REH cell (cell line): ENCODE measurements around a stretch of chr2.

GRCh38 chr2:40460-41190 lies 5.7 kb downstream of the FAM110C start:
- PRO-cap, result no peak

DNA sequence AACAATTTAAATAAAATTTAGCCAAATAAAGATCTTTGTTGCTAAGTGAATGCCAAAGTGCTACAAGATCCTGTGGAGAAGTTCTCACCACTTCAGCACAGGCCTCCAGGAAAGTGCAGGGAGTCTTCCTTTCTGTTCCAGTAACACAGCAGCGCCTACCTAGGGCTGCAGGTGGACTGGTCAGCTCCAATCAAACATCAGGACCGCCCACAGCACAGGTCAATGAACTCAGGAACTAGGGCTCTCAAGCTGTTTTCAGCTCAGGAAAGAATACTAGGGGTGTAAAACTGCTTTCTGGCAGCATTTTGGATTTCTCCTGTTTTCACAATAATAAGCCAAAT lies 1.5 kb downstream of the FAM110C start:
- PRO-cap, result no peak

DNA sequence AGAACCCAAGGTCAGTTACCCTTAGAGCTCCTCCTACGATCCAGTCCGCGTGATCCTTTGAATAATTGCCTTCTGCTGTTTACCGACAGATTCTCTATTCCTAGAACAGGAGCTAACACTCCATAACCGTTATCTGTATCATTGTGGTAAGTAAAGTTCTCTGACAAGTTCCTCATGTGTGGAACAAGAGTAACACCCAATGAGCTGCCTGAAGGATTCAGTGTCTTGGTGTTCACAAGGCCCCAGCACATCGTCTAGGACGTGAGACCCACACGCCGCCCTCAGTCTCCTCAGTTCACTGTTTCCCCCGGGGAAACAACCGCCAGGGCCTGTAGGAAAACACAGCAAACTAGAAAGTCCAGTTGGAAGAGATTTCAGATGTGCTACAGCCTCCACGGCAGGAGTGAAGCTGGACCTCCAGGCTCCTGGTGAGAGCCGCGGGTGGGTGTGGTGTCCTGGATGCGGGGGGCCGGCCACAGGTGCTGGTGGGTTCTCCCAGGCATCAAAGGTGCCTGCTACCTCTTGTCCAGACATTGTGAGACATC lies 131.5 kb downstream of the TMEM18 start:
- PRO-cap, result no peak

GRCh38 chr2:691762-692117 lies 14.5 kb upstream of the TMEM18 start:
- PRO-cap, result no peak

DNA sequence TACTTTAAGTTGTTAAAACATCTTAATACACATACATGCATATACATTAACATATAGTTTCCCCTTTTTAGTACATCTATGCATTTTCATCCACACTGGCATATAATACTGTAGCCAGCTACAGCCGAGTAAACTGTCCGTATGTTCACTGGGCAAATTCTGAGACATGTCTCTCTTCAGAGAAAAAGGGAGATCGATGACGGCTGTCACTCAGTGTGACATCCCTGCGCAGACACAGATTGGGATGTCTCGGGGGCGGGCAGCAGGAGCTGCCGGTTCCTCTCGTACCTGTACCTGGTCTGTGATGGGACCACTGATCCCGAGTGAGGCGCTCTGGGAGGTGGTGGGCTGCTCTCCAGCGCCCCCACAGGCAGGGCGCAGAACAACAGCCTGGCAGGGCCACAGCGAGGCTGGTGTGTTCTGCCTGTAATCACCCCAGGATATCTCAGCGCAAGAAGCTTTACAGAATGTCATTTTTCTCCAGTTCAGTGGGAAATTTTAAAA lies 189.6 kb downstream of the SNTG2 start:
- PRO-cap, result no peak

DNA sequence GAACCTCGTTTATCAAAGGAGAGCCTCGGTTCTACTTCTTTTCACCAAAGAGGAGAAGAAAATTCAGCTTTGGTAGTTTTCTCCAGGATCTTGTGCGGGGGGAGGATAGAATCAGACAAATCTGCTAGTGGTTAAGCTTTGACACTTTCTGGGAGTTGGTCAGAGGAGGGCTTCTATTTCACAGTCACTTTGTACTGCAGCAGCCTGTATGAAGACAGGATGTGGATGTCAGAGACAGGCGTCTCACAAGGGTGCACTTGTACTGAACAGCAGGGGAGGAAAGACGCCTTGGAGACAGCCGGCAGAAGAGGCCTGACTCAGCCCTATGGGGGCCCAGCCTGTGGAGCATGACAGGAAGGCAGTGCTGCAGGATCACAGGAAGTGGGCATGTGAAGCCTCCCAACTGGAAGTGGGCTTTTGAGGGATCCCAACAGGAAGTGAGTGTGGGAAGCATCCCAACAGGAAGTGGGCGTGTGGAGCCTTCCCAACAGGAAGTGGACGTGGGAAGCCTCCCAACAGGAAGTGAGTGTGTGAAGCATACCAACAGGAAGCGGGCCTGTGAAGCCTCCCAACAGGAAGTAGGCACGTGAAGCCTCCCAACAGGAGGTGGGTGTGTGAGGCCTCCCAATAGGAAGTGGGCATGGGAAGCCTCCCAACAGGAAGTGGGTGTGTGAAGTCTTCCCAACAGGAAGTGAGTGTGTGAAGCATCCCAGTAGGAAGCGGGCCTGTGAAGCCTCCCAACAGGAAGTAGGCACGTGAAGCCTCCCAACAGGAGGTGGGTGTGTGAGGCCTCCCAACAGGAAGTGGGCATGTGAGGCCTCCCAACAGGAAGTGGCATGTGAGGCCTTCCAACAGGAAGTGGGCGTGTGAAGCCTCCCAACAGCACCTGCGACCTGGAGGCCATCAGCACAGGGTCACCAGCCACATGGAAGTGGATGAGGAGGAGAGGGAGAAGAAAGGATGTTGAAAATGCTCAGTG lies 212.3 kb downstream of the SNTG2 start:
- PRO-cap, result no peak

DNA sequence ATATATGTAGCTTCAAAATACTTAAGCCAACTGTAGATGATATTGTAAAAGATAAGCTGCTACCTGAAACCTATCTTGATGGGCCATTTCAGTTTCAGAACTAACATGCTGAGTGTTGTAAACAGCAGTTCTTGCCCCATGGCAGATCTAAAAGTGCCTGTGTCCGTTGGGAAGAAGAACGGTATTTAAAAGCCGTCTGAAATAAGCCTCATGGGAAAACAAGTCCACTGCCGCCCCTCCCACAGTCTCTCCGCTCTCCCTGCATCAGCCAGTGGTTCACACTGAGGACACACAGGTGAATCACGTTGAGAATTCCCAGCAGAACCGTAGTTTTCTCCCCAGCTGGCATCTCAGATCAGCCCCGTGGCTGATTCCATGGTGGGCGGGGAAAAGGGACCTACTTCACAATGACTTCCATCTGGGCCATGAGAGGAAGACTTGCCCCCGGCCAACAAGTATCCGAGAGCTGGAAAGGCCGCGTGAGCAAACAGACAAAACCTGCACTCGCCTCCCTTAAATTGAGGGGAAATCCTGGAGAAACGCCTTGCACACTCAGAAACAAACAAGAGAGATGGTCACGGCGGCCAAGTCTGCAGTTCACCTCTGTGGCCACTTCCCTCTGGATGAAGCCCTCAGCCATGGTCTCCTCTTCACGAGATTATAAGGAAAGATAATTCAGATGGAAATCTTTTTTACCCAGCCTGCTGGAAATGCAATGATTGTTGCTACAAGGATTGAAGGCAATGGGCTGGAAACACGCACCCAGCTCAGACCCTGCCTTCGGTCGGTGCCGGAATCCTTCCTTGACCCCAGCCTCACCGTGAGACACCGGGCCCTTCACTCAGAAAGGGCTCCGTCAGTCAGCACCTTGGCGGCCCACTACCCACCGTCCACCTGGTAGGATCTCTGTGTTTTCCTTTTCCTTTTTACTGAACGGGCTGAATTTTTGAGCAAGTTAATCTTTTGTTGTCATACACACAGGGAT lies 39.5 kb upstream of the TPO start:
- PRO-cap, result no peak

- PRO-cap, result no peak
Observed at GRCh38 chr2:1625213-1626177, 118.8 kb downstream of the PXDN start.

- PRO-cap, result no peak
Observed at GRCh38 chr2:1645341-1646065, 98.8 kb downstream of the PXDN start.

GRCh38 chr2:1715248-1715917 lies 28.9 kb downstream of the PXDN start:
- PRO-cap, result bidirectional peak, plus-strand start at chr2:1715602, minus-strand start at chr2:1715419

DNA sequence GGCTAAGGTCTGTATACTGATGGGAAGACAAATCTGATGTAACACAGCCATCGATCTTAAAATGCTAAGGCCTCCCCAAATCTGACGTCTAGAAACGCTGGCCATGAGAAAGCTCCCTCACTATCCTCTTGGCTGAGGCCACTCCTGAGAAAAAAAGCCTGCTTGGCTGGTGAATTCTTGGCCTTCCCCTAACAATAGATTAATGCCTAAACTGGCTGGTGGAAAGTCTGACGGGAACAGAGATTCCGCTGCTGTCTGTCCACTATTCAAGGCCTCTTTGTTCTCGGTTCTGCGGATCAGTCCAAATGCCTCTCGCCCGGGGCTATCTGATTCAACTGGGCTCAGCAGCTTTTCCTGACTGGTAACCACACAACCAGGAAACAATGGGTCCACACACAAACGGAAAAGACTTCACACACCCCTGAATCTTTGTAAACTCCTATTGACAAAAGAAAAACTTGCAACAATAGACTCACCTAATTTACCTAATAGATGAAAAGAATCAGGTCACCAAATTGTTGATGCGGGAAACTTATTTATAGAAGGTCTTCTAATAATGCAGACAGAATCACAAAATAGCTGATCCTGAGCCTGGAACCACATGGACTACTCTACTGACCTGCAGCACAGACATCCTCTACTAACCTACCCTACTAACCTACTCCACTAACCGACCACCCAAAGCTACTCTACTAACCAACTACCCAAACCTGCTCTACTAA lies 27.1 kb downstream of the PXDN start:
- PRO-cap, result no peak

DNA sequence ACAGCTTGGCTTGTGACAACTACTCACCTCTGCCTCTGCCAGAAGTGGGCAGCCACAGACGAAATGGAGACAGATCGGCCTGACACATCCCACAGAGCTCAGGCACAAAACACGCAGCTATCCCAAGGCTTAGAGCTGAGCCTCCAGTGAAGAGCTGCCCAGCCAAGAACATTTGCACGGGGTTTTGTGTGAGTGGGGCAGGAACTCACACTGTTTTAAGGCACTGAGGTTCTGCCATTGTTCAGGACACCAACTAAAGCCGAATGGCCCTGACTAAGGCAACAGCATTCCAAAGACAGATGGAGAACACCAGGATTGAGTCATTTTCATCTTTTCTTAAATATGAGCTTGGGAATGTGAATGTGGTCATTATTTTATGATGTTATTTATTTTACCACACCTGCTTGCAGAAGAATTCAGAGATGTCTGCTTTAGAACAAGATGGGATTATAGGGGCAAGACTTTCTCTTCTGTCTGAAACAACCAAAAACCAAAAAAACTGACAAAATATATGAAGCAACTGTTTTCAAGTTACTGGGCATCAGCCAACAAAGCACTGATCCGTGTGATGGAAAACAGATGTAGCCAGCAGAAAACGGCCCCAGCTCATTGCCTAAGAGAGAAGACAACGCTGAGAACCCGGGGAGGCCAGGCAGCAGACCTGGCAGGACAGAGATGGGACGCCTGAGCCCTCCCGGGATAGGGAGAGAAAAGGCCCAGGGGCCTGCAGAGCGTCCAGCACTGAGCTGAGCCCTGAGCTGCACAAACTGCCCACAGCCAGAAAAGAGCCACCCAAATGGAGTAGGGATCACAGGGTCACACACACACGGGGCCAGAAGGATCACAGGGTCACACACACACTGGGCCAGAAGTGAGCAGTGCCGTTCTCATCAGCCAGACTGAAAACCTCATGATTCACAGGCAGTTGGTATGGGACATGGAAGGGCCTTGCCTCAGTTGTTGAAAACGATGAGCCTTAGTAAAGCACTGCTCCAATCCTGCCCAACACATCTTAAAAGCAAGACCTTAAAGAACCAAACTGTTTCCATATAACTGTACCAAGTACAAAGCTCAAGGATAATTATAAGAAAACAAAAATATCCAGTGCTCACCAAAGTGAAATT lies 12.4 kb downstream of the PXDN start:
- PRO-cap, result unidirectional peak, plus-strand start at position 609 of the sequence

DNA sequence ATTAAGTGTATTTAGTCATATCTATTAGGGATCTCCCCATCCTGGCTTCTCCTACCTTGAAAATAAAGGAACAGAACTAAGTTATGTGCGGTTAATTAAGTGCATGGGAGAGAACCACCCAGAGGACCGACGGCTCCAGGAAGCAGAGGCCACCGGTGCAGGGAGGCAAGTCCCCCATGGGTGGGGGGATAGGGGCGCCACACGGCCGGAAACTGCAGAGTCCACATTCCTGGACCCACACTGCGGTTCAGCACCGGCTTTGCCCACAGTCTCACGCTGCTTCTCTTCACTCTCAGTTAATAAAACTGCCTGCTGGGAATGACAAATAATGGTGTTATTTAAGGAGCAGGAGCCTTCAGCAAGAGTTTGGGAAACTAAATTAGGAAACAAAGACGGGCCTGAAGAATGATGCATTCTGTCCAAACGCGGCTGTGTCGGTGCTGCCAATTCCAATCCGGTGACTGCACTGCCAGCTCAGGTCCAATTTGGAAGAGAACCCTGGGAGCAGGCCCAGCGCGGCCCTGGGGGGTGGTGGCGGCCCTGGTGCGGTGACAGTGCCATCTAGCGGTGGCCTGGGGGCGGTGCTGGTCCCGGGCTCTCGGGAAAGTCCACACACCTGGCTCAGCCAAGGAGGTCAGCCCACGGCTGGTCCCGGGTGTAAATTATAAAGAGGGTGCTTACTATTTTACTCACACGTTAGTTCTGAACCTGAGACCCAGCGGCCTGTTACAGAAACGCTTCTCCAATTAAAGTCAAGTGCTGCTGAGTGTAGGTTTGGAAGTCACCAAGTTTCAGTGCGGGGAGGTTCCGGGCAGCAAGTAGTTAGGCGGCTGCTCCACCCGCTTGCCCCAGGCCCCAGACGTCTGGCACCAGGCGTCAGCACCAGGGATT lies 73.1 kb upstream of the PXDN start:
- PRO-cap, result no peak

DNA sequence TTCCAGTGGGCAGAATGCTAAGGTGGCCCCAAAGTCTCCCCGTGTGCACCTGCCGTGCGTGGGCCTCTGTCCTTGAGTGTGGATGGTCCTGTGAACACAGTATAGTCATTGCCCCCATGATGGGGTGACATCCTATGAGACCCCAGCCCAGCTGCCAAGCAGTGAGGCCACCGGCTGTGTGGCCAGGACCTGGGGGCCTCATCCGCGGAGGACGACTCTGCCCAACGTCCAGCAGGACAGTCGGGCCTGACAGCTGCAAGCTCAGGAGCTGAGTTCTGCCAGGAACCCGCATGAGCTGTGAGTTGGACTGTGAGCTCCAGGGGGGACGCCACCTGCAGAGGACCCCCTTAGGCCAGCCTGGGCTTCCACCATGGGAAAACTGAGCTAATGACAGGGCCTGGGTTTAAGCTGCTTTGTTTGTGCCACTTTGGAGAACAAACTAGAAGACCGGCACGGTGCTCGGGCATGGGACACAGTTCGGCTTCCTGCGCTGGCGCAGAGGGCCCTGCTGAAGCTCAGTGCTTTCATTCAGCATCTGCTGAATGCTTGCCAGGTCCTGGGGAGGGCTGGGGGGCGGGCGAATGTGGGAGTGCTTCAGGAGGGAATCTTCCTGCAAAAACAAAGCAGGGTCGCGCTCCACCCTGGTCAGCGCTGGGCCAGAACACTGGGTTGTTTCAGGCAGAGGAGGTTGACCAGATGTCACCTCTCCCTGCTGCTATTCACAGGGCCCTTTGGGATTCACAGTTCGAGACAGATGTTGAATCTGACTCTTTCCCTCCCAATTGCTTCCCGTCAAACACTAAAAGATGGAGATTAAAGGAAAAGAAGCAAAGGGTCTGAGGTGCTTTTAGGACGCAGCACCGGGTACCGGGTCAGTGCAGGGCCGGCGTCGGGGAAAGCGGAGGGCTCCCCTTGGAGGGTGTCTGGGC lies 81.8 kb upstream of the PXDN start:
- PRO-cap, result no peak

DNA sequence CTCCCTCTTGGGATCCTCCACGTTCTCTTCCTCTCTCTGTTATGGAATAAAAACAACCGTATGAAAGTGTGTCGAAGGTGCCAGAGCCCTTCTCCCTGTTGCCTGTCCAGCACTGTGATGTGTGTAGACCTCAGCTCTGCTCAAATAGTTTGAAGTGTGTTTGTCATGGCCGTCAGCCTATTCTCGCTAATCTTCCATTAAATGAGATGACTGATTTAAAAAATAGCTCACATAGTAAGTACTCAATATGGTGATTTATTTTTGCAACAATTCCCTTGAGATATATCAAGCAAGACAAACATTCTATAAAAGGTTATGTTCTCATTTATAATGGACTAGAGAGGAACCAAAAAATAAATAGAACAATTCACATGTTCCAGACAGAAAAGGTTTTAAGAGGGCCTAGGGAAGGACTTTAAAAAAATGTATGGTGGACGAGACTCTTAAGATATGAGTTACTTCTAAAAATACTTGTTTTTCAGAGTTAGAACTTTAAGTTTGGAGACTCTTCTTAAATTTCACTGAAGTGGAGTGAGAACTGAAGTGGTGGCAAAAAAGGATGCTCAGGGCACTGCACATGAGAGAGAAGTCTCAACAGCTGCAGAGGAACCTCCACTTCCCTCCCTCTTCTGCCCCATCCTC lies 84.2 kb upstream of the PXDN start:
- PRO-cap, result no peak

GRCh38 chr2:2249921-2250210 lies 81.2 kb downstream of the MYT1L start:
- PRO-cap, result no peak

DNA sequence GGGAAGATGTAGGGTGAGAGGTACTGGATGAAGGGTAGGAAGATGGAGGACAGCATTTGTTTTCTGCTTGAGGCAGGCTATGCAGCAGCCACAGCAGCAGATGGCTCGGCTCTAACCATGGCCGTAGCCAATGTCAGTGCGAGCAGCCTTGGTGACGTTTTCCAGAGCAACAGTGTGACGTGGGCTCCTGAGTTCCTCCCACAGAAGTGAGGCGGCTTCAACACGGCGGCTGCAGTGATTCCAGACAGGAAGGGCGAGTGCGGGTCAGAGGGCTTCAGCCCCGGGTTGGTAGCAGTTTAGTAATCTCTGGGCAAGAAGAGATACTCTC lies 133.0 kb upstream of the MYT1L start:
- PRO-cap, result no peak

- PRO-cap, result no peak
Observed at GRCh38 chr2:2646467-2646967, 315.4 kb upstream of the MYT1L start.

- PRO-cap, result no peak
Observed at GRCh38 chr2:2846335-2847342, 515.6 kb upstream of the MYT1L start.

DNA sequence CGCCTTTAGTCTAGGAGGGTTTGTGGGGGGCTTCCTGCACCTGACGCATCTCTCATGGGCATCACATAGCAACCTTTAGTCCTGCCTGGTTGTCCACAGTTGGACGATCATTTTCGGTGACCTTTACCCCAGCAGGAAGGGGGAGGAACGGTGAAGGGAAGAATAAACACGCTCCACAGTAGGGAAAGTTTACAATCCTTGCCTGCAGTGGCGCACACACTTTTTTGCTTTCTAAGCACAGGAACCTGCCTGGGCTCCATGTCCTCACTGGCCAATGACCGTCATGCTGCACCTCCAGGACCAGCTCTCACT lies 332.7 kb downstream of the EIPR1 start:
- PRO-cap, result no peak